ENCODE measurements around a stretch of chr12.

DNA sequence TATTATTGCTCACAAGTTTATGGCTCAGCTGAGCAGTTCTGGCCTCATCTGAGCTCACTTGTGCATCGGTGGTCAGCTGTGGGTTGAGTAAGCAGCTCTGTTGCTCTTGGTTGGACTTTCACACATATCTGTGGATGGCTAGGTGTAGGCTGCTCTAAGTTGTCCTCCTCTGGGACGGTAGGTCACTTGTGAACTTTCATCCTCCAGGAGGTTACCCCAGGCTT is 162.7 kb downstream of the BTG1 start:
- PRO-cap, 3 experiments = no peak in any of the 3 experiments
- RAMPAGE, long total RNA = no peak
- RRBS, 2 experiments = no CpG with 5 or more reads among the region's 2 CpGs

- PRO-cap, 3 experiments = no peak in any of the 3 experiments
- RAMPAGE, long total RNA = no peak
- RRBS, 2 experiments = no CpG with 5 or more reads among the region's 3 CpGs
Observed at GRCh38 chr12:92011623-92011973, 134.0 kb downstream of the BTG1 start.

DNA sequence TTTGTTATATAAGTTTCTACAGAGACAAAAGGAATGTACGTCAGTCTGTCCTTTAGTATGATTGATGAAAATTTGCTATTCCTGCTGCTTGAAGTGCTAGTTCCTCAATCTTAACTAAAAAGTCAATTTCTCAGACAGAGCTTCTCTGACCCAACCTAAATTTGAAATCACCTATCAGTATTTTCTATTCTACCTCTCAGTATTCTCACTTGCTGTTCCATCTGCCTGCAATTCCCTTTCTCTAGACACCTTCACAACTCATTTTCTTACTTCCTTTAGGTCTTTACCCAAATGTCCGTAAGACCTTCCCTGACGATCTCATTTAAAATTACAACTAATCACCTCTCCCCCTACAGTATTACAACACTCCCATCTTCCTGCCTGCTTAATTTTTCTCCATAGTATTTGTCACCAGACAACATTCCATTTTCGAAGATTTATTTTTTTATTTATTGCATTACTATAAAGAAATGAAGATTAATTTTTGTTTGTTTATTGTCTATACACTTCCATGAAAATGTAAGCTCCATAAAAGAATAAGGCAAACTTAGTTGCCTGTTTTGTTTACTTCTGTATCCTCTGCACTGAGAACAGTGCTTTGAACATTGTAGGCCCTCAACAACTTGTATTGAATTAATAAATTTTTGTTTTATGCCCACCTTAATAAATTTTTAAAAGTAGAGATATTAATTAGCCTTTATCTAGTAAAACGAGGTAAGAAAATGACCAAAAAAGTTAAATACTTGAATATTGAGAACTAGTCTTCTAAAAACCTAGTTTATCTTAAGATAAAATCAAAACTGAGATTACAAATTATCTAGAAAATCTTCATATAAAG is 28.9 kb downstream of the BTG1 start:
- PRO-cap, 3 experiments = no peak in any of the 3 experiments
- RAMPAGE, long total RNA = no peak
- RRBS, 2 experiments = no CpG with 5 or more reads among the region's 5 CpGs

- PRO-cap, 3 experiments = no peak in any of the 3 experiments
- RAMPAGE, long total RNA = no peak
- RRBS, 2 experiments = no CpG with 5 or more reads among the region's 6 CpGs
Observed at GRCh38 chr12:92124133-92124959, 21.3 kb downstream of the BTG1 start.

DNA sequence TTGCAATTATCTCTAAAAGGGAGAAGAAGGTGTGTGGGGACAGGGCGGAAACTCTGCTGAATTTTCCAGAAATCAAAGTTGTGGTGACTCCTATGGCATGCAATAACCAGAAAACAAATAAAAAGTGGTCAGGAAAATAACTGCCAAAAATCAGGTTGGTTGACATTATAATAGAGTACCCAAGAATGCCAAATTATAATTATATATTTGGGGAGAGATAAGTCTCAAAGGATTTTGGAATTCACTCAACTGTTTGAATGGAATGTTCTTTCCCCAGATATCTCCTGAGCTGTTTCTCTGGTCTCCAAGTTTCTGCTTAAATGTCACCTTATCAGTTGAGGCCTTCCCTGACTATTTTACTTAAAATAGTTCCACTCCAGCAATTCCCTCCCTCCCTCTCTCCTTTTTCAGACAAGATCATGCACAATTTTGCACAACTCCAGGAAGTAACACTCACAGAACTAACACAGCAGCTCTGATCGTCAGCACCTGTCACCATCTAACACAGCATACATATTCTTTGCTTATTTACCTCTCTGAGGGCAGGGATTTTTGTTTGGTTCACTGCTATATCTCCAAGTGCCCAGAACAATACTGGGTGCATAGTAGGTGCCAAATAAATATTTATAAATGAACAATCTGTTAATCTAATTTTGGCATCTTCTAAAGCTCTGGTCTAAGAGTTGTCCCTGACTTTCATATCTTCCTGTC is 12.5 kb downstream of the BTG1 start:
- PRO-cap, 3 experiments = no peak in any of the 3 experiments
- RAMPAGE, long total RNA = no peak
- RRBS, 2 experiments = no CpG with 5 or more reads among the region's 2 CpGs

DNA sequence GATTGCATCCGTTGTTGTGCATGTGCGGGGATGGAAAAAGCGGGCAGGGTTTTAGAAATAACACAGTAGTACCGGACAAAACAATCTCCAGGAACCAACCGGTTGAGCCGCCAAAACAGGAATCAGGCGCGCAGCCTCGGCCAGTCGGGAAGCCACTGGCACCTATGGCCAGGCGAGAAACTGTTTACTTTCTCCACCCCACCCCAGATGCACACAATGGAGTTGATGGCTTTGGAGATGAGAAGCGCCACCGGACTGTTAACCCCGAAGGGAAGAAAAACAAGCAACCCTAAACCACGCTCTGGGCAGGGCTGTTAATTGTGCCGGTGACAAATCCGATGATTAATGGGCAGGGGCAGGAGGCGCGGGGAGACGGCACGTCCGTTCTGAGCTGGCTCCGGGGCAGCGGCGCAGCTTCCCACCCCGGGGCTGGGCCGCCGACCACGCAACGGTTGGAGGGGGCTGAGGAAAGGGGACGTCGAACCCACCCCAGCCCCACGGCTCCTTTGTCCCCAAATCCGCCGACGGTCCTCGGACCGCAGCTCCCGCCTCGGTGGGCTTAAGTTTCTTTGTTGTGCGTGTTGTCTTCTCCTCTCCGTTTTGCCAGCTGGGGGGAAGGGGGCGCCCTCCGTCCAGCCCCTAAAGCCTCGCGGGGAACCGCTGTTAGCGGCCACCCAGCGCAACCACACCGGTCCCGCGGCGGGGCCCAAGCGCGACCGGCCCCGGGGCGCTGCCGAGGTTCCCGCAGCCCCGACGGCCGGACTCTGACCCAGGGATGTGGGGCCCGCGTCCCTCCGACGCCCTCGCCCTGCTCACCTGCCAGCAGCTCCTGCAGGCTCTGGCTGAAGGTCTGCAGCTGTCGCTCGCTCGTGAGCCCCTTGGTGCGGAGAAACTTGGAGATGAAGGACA is 820 bp downstream of the BTG1 start:
- PRO-cap, 3 experiments = peak in 3 of 3 experiments; most common plus-strand start position 212 of the sequence (in 1); most common minus-strand start position 257 of the sequence (in 3)
- RAMPAGE, long total RNA = no peak
- RRBS, 2 experiments = 2 to 3% methylated on average over 17 of the region's 72 CpGs

DNA sequence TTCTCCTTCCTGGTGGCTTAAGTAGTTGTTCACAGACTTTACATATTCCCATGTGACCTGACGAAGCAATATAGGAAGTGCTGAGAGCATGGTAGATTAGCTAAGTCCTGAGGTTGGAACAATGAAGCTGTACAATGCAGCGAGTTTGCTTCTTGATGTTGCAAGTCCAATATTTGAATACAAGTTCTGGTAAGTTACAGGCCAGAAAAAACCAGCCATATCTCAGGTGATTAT is 72.8 kb upstream of the BTG1 start:
- PRO-cap, 3 experiments = no peak in any of the 3 experiments
- RAMPAGE, long total RNA = no peak
- RRBS, 2 experiments = no CpG with 5 or more reads among the region's 2 CpGs

DNA sequence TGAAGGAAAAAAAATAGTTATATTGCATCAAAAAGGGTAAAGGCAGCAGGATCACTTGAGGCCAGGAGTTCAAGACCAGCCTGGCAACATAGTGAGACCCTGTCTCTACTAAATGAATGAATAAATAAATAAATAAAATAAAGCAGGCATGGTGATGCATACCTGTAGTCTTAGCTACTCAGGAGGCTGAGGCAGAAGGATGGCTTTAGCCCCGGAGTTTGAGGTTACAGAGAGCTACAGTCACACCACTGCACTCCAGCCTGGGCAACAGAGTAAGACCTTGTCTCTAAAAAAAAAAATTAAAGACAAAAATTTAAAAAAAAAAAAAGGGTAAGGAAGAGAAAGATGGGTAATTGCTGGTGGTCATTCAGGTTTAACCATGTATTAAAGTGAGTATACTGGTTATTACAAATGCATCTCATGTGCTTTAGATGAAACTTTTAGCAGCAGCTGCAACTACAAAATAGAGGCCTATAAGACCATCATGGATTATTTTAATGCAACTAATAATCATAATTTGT is 202.3 kb upstream of the BTG1 start:
- PRO-cap, 3 experiments = no peak in any of the 3 experiments
- RAMPAGE, long total RNA = no peak
- RRBS, 2 experiments = no CpG with 5 or more reads among the region's 1 CpG

- PRO-cap, 3 experiments = no peak in any of the 3 experiments
- RAMPAGE, long total RNA = no peak
- RRBS, 2 experiments = no CpG with 5 or more reads among the region's 3 CpGs
Observed at GRCh38 chr12:92362688-92363162, 217.1 kb upstream of the BTG1 start.

GRCh38 chr12:92416539-92416839 is 270.8 kb upstream of the BTG1 start:
- PRO-cap, 3 experiments = no peak in any of the 3 experiments
- RAMPAGE, long total RNA = no peak
- RRBS, 2 experiments = no CpG with 5 or more reads among the region's 3 CpGs

- PRO-cap, 3 experiments = no peak in any of the 3 experiments
- RAMPAGE, long total RNA = no peak
- RRBS, 2 experiments = no CpG with 5 or more reads among the region's 9 CpGs
Observed at GRCh38 chr12:92464707-92465760, 237.8 kb upstream of the PLEKHG7 start.

GRCh38 chr12:92539893-92541023 is 162.5 kb upstream of the PLEKHG7 start:
- PRO-cap, 3 experiments = no peak in any of the 3 experiments
- RAMPAGE, long total RNA = no peak
- RRBS, 2 experiments = 0 to 13% methylated on average over 2 to 3 of the region's 14 CpGs

DNA sequence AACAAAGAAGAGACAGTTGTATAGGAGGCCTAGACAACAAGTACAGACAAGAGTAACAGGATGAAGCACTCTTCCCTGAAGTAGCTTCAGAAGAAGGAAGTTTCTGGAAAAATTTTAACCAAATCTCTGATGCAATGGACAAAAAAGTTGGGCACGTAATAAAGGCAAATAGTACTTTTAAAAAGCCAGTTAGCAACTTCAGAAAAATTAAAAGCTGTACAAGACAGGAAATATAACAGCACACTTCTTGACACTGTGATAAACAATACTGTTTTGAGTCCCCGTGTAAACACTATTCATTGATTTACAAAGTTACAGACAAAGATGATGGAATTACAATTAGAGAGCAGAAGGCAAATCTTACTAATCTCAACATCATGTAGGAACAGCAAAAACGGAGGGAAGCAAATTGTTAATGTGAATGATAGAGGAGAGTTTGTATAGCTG is 134.0 kb upstream of the PLEKHG7 start:
- PRO-cap, 3 experiments = no peak in any of the 3 experiments
- RAMPAGE, long total RNA = no peak
- RRBS, 2 experiments = no CpG with 5 or more reads among the region's 3 CpGs

- PRO-cap, 3 experiments = no peak in any of the 3 experiments
- RAMPAGE, long total RNA = no peak
- RRBS, 2 experiments = no CpG with 5 or more reads among the region's 3 CpGs
Observed at GRCh38 chr12:92817951-92818730, 111.0 kb downstream of the EEA1 start.

- PRO-cap, 3 experiments = no peak in any of the 3 experiments
- RAMPAGE, long total RNA = no peak
- RRBS, 2 experiments = no CpG with 5 or more reads among the region's 4 CpGs
Observed at GRCh38 chr12:92820410-92820788, 108.7 kb downstream of the EEA1 start.

DNA sequence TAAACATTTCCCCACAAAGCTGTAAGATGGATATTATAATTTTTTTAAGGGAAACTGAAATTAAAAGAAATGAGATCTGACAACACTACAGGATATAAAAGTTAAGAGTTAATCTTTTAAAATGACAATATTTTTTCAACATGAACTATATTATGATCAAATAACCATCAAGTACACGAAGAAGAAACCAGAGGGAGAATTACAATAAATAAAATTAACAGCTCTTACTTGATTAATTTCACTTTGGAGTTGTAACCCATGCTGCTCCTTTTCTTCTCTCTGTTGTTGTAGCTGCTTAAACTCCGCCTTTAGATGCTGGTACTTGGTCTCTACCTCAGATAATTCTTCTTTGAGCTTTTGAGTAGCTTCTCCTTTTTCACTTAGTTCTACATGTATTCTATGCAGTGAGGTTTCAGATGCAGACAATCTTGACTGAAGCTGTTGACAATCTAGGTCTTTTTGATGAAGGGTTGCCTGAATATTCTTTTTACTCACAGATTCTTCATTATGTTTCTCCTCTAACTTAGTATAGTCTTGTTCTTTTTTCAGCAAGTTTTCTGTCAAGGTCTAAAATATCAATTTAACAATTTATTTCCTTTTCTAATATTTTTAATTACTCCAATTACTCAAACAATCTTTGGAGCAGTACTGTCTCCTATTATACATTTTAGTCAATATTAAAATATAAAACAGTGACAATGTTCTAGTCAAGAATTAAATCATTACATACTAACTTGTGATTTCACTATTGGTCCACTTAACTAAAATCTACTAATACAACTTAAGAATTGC is 96.6 kb downstream of the EEA1 start:
- PRO-cap, 3 experiments = no peak in any of the 3 experiments
- RAMPAGE, long total RNA = no peak
- RRBS, 2 experiments = no CpG with 5 or more reads among the region's 2 CpGs

DNA sequence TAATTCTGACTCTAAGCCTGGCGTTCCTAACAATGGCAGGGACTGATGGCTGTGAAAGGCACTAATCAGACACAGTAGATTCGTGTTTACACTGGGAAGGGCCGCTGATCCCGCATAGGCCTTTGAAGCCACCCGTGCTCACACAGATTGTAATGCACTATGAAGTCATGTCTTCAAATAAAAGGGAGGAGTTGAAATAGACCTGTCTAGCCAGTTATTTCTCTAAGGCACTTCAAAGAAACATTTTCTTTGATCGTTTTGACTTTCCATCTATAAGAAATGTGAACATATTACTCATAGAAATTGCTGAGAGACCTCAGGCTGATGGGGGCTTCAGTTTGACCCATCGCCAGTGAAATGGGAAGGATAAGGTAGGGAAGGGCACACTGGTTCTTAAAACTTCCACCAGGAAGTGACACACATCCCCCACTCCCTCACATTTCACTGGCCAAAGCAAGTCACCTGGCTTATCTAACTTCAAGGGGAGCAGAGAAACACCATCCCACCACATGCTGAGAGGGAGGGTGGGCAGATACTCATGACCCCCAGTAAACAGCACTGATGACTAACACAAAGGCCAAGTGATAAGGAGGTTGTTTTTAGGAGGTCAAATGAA is 91.4 kb upstream of the EEA1 start:
- PRO-cap, 3 experiments = no peak in any of the 3 experiments
- RAMPAGE, long total RNA = no peak
- RRBS, 2 experiments = no CpG with 5 or more reads among the region's 7 CpGs

- PRO-cap, 3 experiments = peak in 1 of 3 experiments; most common plus-strand start chr12:93441366 (in 1); most common minus-strand start chr12:93441280 (in 1)
- RAMPAGE, long total RNA = no peak
- RRBS, 2 experiments = 1 to 2% methylated on average over 9 of the region's 41 CpGs
Observed at GRCh38 chr12:93440872-93441453, 784 bp downstream of the UBE2N start.

DNA sequence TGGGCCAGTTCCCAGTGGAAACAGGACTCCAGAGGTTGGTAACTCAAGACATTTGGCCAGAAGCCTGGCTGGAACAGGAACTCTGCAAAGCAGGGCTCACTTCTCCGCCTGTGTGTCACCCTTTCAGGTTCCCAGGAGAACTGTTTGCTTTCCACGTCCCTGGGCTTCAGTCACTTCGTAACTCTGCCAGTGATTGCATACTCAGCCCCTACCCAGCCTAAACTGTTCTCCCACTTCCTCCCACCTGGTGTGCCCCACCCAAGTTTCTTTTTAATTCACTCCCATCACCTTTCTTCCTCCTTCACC is 7.1 kb upstream of the UBE2N start:
- PRO-cap, 3 experiments = no peak in any of the 3 experiments
- RAMPAGE, long total RNA = no peak
- RRBS, 2 experiments = no CpG with 5 or more reads among the region's 3 CpGs

GRCh38 chr12:93536454-93537246 is 35.8 kb upstream of the SOCS2 start:
- PRO-cap, 3 experiments = no peak in any of the 3 experiments
- RAMPAGE, long total RNA = no peak
- RRBS, 2 experiments = no CpG with 5 or more reads among the region's 5 CpGs